Smooth muscle cell (in vitro differentiated cells): ENCODE measurements around a stretch of chr7.

- RAMPAGE, long total RNA, result no peak
Observed at GRCh38 chr7:151924377-151924957, 31.8 kb upstream of the GALNTL5 start.

GRCh38 chr7:152144960-152145924 lies 119.8 kb downstream of the GALNT11 start:
- RAMPAGE, long total RNA, result no peak

DNA sequence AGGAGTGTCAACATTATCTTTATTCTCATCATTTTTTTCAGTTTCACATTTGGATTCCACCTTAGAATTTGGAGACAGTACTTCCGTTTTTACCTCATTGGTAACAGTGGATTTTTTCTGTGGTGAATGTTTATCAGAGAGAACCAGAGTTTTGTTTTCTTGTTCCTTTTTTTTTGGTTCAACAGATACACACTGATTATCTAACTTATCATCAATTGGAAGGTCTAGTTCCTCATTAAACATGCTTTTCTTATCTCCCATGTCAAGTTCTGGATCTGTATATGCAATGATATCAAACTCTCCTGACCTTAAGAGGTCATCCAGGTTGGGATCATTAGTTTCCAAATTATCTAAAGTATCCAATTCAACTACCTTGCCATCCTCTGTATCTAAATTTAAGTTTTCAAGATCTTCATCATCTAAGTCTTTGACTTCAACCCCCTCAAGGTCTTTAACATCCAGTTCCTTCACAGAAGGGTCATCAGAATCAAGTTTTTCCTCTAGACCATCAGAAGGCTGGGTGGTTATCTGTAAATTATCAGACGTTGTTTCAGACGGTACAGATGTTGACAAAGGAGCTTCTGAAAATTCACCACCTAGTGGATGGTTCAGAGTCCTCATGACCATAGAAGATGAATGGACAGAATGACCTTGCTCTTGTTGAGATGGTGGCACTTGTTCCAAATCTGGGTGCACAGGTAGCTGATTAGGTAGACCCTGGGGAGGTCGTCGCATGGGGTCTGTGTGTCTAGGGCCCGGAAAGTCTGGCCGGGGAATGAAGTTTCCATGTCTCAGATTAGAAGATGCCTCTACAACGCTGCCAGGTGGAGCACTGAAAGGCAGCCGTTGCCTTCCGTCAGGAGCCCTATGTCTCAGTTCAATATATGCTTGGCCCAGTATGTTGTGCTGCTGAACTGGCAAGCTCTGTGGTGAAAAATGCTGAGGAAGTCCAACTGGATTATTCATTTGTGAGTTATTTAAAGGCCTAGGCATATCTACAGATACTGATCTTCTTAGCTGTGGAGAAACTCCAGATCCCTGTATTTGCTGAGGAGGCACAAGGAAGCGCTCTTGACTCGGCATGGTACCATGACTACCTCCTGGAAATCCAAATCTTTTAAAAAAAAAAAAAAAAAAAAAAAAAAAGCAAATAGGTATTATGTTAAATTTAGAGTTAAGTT lies 151.8 kb downstream of the GALNT11 start:
- RAMPAGE, long total RNA, result no peak

- RAMPAGE, long total RNA, result no peak
Observed at GRCh38 chr7:152223945-152224751, 198.7 kb downstream of the GALNT11 start.

DNA sequence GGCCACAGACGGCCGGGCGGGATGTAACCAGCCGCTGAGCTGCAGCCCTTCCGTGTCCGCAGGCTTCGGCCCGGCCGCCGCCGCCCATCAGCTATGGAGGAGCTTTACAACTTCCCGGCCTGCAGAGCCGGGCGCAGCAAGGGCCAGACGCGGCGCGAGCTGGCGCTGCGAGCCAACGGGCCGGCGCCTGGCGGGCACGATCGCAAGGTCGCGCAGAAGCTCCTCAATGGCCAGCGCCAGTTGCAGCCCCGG lies 69.1 kb downstream of the KMT2C start:
- RAMPAGE, long total RNA, result no peak

- RAMPAGE, long total RNA, result no peak
Observed at GRCh38 chr7:152463520-152463892, 27.7 kb upstream of the KMT2C start.

GRCh38 chr7:152759943-152760736 lies 588 bp downstream of the ACTR3B start:
- RAMPAGE, long total RNA, result no peak

DNA sequence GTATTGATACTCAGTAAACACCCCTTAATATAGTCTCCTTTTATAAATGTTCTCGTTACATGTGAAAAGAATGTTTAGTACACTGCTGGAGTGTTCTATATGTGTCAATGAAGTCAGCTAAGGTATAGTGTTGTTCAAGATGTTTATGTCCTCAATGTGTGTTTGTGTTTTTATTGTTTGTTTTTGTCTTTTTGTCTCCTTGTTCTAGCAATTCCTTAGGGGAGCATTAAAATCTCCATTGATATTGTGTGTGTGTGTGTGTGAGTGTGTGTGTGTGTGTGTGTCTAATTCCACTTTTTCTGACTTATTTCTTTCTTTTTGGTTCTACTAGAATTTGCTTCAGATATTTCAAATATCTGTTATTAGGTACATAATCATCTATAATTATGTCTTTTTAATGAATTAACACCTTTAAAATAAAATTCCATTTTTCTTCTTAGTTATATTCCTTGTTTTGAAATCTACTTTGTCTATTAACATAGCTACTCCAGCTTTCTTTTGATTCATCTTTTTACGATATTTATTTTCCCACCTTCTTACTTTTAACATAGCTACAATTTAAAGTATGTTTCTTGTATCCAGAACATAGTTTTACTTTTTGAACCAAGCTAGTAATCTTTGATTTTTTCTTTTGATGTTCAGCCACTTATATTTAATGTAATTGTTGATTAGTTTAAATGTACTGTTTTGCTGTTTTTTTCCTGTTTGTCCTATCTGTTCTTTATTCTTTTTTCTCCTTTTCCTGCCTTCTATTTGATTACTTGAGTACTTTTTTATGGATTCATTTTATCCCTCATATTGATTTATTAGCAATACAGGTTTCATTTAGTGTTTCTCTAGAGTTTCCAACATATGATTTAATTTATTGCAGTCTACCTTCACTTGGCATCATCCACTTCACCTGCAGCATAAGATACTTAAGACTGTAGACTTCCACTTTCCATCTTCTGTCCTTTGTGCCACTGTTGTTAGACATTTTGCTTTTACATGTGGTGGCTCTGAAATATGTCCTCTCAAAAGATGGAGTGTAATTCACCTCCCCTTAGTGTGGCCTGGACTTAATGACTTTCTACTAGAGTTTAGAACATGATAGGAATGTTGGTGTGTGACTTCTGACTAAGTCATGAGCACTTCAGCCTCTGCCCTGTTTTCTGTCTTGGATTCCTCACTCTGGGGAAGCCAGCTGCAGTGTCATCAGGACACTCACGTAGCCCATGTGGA lies 644.1 kb upstream of the DPP6 start:
- RAMPAGE, long total RNA, result no peak

GRCh38 chr7:153523788-153524588 lies 528.2 kb upstream of the DPP6 start:
- RAMPAGE, long total RNA, result no peak

DNA sequence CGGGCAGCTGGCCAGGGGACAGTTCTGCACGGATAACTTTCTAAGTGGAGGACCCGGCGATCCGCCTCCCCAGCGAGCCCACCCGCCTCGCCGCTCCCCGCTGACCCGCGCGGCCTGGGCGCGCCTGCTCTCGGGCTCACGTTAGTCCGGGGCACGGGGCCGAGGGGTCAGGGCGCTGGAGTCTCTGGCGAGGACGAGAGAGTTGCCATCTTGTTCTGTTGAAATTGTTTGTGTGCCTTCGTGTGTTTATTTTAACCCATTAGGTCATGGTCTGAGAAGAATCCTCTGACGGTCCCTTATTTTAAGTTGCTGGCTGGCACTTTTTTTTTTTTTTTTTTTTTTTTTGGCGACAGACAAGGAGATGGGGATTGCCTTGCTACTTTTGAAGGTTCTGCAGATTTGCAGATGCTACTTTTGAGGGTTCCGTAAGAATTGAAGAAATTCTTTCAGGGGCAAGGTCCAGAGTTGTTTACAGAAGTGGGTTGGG lies 163.8 kb upstream of the DPP6 start:
- RAMPAGE, long total RNA, result no peak

DNA sequence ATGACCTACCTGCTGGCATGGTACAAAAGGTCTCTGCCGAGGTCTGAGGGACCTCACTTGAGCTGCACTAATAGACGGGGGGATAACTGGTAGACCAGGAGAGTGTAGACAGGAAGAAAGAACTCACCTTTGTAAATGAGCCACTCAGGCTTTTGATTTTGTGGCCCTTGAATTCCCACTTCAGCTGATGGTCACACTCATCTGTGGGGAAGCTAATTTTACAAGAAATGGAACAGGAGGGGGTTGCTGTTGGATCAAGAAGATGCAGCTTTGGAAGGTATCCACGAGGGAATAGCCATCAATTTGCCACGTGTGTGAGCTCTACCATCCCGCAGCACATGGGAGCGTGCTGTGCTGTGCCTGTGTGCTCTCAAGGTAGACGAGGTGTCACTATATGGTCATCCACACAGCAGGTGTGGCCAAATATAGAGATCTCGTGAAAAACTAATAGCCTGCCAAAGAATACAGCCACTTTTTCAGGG lies 279.2 kb downstream of the DPP6 start:
- RAMPAGE, long total RNA, result no peak

DNA sequence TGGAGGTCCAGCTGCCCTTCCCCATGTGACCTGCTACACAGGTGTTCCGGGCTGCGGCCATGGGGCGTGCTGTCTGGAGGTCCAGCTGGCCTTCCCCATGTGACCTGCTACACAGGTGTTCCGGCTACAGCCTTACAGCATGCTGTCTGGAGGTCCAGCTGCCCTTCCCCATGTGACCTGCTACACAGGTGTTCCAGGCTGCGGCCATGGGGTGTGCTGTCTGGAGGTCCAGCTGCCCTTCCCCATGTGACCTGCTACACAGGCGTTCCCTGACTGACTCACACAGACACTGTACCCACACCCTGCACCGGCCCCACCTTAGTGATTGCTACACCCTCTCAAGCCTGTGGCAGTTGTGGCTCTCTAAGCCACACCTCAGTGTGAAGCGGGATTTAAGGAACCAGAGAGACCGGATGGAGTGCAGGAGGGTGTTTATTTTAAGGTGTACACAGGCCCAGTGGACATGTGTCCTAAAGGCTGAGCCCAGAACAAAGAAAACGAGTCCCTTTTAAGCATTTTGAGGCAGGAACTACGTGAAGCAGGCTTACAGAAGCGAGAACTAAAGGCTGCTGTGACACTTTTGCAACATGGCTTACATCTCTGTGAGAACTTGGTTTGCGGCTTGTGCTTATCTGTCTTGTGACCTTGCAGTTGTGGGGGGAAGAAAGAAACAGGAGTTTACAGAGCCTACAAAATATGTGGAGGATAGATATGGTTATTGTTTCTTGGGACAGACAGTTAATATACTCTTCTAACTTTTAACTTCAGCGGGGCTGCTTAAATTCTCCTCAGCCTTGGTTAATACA lies 326.4 kb downstream of the PAXIP1 start:
- RAMPAGE, long total RNA, result no peak

GRCh38 chr7:154892662-154893296 lies 110.1 kb downstream of the PAXIP1 start:
- RAMPAGE, long total RNA, result no peak

- RAMPAGE, long total RNA, result no peak
Observed at GRCh38 chr7:155198129-155198785, 99.4 kb upstream of the INSIG1 start.

GRCh38 chr7:155291036-155291468 lies 6.6 kb upstream of the INSIG1 start:
- RAMPAGE, long total RNA, result no peak

DNA sequence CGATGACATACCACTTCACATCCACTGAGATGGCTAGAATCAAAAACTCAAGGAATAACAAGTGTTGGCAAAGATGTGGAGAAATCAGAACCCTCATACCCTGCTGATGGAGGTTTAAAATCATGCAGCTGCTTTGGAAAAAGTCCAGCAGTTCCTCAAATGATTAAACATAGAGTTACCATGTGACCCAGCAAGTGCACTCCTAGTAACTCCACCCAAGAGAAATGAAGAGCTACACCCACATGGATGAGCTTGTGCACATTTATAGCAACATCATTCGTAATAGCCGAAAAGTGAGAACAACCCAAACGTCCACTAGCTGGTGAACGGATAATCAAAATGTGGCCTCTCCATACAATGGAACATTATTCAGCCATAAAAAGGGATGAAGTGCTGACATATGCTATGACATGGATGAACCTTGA lies 3.6 kb upstream of the INSIG1 start:
- RAMPAGE, long total RNA, result no peak

DNA sequence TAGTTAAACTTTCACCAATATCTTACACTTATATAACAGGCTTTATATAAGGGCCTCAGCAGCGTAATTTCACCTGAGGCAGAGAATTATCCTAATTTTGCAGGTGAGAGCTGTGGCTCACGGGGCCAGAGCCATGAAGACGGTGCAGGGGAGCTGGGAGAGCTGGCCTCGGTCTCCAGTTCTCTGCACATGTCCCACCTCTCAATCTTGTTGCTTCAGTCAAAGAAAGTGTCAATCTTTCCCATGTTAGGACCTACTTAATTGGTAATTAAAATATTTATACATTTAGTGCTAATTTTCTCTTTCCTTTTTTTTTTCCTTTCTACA lies 10.2 kb downstream of the INSIG1 start:
- RAMPAGE, long total RNA, result no peak

- RAMPAGE, long total RNA, result no peak
Observed at GRCh38 chr7:155381768-155382446, 76.0 kb upstream of the EN2 start.

DNA sequence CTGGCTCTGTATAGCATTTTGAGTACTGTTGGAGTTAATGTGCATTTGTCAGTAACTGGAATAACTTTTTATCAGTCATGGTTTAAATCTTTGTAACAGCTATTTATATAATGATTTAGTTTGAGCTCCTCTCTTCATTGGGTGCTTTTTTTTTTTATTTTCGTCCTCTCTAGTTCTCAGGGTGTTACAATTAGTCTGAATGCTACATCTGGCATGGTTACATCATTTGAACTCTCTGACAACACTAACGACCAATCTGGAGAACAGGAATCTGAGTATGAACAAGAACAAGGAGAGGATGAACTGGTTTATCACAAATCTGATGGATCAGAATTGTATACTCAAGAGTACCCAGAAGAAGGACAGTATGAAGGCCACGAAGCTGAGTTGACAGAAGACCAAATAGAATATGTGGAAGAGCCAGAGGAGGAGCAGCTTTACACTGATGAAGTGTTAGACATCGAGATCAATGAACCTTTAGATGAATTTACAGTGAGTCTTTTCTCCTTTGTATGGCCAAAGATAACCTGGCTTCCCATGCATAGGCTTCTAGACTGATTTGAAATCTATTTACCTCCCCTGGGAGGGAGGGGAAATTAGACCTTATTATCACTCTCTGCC lies 36.1 kb downstream of the RBM33 start:
- RAMPAGE, long total RNA, result no peak

DNA sequence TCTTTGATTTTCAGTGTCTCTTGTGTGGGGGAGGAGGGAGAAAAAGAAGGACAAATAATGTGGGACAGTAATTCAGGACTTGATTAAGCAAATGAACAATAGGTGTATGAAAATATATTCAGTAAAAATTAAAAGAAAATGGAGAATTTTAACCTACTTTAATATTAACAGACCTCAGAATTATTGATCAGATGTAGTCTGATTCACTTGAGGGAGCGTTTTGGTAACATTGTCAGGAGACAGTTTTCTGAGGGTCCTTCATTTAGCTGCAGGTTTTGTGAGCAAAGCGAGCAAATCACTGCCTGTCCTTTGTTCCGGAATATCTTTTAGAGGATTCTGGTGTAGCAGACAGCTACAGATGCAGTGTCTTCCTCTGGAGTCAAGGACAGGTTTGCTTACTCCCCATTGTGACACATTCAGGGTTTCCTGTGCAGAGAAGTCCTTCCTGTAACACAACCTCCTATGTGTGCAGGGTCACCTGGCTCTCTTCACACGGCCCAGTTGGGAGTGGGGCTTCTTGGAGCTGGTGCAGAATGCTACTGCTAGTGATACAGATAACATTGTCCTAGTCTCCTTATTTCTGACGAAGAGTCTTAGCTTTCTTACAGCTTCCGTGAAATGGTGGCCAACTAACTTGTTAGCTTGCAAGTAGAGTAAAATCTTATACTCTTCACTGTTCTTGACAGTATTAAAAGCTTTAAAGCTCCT lies 47.8 kb downstream of the RBM33 start:
- RAMPAGE, long total RNA, result no peak